SEM (cell line): ENCODE results near the gene SLC44A1.

DNA sequence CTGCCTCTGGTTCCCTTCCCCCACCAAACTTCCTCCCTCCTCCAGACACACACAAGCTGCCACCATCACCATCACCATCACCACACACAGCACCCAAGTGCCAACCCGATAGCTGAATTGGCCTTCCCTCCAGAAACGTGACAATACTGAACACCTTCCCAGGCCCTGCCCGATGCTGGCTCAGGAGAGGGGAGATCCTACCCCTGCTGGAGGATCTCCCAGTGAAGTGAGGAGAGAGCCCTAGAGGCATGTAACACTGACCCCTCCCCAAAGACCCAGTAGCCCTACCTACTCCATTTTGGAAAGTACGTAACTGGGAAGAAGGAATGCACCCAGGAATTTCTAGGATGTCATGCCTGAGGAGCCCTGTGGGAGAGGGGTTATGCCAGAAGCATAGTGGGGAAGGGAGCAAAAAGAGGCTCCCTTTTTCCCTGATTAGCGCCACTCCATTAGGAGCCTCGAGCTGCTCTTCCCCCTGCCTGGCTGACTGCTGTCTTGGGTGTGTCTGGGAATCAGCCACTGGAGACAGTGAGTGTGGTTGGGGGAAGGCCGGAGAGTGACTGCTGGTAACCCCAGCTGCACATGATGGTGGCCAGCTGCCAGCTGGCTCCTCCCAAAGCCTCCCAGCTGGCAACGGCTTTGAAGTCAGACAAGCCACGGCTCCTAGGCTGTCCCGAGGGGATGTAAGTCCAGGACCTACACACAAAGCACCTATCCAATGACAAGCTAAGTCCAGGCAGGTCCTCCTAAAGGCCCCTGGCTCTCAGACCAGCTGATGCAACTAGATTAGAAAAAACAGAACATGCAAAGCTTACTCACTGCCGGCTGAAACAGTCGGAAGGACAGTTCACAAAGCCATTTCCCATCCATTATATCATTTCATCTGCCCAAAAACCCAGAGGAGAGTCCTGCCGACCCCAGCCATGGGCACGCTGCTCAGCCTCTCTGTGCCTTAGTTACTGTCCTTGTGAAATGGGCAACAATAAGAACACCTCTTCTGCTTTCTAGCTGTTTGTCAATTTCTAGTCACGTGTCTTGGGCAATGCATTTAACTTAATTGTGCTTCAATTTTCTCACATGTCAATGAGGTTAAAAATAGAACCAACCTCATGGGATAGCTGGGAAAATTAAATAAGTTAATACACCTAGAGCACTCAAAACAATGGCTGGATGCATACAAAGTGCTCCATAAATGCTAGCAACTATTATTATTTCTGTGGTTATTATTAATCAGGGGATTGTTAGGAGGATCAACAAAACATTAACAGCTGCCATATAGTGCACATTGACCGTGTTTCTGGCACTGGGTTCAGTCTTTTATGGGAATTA lies 136.6 kb upstream of the ABCA1 start:
- PRO-cap = no peak

DNA sequence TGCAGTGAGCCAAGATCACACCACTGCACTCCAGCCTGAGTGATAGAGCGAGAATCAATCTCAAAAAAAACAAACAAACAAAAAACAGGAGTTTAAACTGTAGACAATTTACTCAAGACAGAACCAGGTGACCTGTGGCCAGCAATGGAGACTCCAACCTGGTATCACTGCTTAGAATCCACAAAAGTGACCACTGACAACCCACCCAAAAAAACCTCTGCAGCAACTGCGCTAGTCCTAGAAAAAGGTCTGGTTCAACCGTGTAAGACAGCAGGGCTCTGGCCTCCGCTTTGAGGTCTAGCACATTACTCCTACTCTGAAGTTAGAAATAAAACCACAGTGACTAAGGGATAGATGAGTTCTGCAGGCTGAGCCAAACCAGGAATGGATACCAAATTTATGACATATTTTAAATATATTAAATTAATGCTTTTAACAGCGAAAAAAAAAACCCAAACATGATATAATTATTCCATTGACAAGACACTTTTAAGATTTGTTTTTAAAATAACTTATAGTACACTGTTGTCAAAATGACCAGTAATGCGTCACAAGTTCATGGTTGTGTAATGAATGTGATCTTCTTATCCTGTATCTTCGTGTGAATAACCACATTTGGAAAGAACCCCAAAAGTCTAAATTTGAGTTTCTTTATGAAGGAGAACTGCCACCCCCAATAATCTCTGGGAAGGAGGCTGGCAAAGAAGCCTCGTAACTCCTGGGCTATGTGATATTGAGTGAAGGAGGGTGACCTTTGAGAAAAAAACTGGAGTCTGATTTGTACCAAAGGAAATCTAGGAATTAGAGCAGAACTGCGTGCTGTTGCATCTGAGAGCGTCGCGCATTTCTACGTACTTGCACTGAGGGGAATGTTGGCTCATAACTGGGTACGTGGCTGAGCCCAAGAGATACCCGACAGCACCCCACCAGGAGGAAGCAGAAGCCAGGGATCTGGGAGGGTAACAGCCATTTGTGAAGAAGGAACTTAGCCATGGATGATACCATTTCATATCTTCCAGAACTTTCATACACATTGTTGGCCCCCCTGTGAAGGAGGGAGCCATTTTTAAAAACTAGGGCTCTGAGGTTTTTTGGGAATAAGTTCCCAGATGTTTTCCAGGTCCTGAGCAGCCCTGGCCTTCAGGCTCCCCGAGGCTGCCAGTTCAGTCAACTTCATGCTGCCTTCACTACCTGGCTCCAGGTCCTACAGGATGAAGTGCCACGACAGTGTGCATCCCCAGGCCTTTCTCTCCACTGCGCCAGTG lies 101.7 kb upstream of the SLC44A1 start:
- PRO-cap = no peak

GRCh38 chr9:105187650-105188250 lies 56.7 kb upstream of the SLC44A1 start:
- PRO-cap = no peak

DNA sequence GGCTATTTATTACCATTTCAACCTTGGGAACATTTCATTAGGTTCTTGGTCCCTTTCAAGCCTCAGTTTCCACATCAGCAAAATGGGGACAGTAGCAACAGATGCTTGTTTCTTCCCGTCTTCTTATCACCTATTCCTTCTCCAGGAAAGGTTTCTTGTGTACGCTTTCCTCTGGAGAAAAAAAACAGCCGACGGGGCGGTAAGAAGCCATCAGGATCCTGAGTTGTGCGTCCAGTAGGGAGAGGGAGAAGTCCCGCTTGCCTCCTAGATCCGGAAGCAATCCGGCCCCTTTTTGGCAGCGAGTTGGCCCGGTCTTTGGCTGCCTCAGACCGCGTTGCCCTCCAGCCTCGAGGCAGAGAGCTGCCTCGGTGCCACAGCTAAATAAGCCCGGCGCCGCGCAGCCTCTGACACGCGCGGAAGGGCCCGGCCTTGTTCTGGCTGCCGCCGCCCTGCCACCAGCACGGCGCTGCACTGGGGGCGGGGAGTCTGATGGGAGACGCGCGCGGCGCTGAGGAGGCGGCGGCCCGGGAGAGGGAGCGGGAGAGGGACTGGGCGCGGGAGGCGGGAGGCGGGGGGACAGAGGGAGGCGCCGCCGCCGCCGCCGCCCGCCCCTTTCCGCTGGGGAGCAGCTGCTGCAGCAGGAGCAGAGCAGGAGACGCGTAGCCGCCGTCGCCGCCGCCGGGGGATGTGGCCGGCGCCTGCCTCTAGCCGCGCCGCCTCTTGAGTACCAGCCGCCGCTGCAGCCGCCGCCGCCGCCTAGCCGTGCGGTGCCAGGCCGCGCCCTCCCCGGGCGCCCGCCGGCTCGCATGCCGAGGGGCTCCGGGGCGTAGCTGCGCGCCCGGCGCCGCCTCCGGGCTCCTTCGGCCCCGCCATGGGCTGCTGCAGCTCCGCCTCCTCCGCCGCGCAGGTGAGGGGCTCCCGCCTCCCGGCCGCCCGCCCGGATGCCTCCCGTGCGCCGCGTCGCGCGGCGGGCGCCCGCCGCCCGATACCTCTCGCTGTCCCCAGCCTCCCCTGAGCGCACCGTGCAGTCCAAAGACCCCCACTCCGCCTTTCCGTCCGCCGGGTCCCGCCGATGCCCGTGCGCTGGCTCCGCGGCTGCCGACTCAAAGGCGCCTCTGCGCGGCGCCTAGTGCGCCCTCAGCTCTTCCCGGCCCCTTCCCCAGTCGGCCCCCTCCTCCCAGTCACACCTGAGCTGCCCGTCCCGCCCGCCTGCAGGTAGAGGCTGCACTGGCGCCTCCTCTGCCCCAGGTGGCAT lies at the start of gene SLC44A1:
Gene SLC44A1 (plus strand): TSS at position 654 of the 1,255 bp plus-strand sequence.
- PRO-cap = bidirectional peak, plus-strand start at position 654 of the sequence, minus-strand start at position 370 of the sequence

- PRO-cap = bidirectional peak, plus-strand start at chr9:105245691, minus-strand start at chr9:105245532
These were observed 1.1 kb downstream of the SLC44A1 start for GRCh38 chr9:105245626-105245835.

DNA sequence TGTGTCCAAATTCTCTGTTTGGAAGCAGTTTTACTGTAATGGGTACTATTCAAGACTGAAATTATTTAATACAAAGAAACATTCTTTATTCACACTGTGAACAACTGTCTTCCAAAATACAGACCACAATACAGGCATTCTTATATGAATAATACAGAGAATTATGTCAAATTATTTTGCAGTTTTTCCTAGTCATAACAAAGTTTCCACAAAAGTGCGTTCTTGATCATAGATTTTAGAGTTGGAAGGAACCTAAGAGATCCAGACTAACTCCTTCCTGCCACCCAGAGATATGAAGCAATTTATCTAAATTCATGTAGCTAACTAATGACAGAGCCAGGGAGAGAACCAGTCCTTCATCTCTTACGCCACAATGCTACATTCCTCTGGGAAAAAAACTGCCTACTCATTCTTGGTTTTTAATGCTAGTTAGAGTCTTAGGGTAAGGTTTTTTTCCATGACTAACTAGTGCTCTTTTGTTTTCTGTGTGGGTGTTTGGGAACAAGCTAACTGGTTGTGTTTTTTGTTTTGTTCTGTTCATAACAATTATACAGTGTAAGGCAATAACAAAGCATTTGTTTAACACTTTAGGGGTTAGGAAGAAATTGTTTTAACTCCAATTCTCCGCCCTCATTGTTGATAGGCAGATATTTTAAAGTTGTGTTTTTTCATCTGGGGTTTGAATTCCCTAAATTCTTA lies 52.4 kb downstream of the SLC44A1 start:
- PRO-cap = no peak

GRCh38 chr9:105418524-105418976 lies 29.3 kb upstream of the FSD1L start:
- PRO-cap = no peak

DNA sequence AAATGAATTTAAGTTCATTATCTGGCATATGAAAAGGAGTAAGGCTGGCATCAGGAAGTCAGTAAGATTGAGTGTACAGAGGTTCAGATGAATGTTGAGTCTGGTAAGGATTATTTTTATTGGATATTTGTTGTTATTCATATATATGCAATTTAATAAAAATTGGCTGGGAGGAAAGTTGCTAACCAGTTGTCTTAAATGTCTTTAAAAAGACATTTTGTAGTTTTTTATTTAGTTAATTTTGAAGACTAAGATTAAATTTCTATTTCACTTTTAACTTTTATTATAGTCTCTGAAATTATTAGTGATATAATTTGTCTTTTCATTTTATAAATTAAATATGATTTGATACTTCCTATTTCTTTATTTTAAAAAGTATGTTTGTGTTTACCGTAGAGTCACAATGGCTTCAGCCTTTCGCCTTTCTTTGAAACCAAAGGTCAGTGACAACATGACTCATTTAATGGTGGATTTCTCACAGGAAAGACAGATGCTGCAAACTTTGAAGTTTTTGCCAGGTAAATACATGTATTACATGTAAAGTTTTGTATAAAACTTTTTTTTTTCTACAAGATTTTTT lies 36.2 kb downstream of the FSD1L start:
- PRO-cap = no peak

DNA sequence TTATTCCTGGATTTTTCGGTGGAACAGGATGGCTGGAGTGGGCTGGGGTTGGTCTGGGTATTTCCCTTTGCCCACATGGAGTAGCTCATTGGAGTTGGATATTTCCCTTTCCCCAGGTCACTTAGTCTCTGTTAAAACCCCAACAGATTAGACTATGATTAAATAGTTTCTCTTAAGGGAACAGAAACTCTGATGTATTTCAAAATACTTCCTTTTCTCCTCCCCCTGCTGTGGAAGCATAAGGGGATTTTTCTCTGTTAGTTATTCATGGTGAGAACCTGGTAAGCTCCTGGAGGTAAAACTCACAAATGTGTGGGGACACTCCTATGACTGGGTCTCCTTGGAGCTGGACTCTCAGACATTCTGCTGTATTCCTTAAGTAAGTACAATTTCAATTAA lies 52.5 kb downstream of the FSD1L start:
- PRO-cap = no peak

DNA sequence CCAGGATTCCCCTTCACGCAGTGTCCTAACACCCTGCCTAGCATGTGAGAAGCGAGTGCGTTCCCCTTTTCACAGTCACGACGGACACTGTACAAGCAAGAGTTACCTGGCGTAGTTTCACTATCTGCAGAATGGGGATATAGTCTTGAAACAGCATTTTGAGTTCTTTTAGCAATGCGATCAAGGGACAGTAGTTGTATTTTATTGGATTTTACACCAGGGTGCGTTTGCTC lies 911 bp downstream of the TMEM38B start:
- PRO-cap = no peak

- PRO-cap = no peak
These were observed 17.8 kb downstream of the ZNF462 start for GRCh38 chr9:106880746-106881142.

DNA sequence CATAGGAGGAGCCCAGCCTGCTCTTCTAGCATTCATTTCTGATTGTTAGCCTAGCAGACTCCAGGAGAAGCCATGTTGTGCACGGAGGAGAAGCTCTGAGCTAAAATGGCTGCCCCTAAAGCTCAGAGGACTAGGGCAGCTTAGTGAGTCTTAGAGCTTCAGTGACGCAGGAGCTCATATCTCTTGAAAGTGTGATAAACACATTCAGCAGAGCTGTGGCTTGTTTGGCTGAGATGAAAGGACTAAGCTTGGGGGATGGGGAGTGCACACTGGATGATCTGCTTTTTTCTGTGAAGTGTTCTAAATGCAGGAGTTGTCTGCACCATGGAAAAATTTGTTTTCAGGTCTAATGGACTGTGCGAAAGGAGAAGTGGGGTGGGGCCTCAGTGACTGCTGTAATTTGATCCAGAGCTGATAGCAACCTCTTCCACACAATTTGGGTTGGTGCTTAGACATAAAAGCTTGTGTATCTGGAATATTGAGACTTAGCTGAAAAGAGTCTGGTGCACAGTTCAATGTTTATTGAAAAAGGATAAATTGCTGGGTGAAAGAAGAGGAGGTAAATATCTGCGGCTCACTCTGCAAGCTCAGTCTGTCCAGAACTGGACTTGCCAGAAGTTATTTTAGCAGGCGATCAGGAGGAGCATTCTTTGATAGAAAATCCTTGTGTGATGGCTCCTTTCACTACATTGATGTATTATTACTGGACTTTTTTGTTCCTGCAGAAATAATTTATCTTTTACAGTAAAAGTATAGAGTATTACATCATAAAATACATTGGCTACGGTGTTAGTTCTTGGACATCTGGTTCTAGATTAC lies 58.6 kb downstream of the ZNF462 start:
- PRO-cap = no peak

DNA sequence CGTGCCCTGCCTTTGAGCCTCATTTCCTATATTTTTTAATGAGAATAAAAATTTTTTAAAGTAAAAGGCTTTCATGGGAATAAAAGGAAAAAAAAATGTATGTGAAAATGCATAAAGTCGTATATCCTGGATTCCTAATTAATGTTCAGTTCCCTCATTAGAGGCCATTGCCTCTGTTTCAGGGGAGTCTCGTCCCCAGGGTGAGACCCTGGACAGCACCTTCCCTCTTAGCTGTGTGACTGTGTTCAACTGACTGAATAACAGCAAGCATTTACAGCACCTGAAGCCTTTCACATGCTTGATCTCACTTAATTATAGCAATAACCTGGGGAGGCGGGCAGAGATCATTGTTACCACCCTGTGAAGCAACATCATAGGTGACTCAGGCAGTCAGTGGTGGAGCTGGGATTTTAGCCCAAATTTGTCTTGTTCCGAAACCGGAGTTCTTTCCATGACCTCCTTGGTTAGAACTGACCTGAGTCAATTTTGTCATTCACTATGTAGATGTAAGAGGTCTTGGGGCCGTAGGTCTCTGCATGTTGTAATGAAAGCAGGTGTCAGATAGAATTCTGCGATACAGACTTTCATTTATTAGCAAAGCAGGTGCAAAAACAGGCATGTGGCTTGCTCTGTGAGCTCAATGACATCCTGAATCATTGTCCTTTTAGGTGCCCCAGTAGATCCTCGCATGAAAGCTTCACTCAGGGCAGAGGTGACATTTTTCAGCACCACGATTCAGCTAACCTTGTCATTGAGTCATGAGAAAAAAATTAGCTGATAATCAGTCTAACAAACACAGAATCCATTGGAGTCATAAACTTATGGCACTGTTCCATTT lies 105.1 kb upstream of the RAD23B start:
- PRO-cap = no peak

GRCh38 chr9:107192383-107192726 lies 90.7 kb upstream of the RAD23B start:
- PRO-cap = no peak

DNA sequence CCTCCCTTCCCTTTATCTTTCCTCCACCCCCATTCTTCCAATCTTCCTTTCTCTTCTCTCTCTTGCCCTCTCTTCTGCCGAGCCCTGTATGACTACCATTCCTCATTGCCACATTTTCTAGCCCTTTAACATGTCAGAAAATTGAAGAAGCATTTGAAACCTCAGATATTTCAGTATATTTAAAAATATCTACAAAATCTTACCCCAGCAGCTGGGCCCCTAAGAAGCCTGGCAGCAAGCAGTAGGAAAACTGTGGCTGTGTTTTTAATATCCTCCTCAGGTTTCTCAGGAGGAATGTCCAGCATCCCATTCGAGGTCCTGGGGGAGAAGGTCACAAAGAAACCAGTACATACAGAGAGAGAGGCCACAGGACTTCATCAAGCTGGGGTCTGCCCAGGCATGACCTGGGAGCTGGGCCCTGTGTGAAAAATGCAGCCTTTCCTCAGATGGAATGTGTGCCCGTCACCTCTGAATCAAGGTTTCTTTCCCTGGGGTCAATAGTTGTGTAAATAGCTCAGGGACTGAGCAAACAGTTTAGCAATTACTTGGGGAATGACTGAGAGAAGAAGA lies 34.1 kb upstream of the RAD23B start:
- PRO-cap = no peak

DNA sequence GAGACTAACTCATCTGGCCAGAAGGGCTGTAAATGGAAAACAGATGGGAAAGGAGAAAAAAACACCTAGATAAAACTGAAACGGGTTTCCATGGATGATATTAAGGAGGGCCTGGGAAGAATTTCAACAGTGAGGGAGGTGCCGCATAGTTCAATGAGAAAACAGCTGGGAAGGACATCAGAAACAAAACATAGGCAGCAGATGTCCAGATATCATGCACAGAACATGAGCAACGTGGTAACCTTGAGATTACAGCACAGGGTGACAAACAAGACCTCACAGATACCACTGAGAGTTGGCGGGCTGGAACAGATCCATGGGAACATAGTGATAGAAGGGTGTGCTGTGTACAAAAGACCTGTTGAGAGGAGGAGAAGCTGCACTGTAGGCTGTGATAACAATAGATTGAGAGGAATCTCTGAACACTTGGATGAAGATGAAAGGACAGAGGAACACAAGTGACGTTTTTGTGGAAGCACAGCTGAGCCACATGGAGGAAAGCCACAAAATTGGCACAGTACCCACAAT lies 31.1 kb upstream of the RAD23B start:
- PRO-cap = no peak

DNA sequence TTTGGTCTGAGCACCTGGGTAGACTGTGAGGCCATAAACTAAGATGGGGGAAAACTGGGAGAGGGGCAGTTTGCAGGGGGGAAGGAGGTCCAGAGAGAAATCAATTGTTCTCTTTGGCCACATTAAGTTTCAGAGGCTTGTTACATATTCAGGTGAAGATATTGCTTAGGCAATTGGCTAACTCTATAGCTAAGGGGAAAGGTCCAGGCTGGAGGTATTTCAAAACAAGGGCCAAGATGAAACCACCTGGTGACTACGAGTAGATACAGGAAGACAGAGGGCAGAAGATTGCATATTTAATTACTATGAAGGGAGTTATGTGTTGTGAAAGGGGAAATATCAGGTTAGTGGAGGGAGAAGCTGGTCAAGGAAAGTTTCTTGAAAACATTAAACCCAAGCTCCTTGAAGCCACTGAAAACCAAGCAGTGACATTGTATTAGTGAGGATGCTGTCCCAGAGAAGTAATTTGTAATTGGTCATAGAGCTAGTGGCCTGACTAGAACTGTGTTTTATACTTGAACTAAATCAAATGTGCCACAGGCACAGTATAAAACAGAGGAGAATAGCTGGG lies 1.9 kb upstream of the RAD23B start:
- PRO-cap = no peak

- PRO-cap = no peak
These were observed 49.1 kb downstream of the RAD23B start for GRCh38 chr9:107332132-107332660.

- PRO-cap = no peak
These were observed 54.5 kb downstream of the RAD23B start for GRCh38 chr9:107337183-107338457.

GRCh38 chr9:107488666-107489640 lies 616 bp downstream of the KLF4 start:
- PRO-cap = no peak